ENCODE measurements around the genes STK38L and REP15.

GRCh38 chr12:26833274-26833716, 301 bp upstream of the ITPR2 start:
- PRO-cap, result bidirectional peak, plus-strand start at chr12:26833405, minus-strand start at chr12:26833193

- PRO-cap, result unidirectional peak, minus-strand start at chr12:26940156; unidirectional peak, minus-strand start at chr12:26940189
Observed at GRCh38 chr12:26939881-26940324, 1.6 kb downstream of the FGFR1OP2 start.

- PRO-cap, result no peak
Observed at GRCh38 chr12:26960378-26960934, 22.2 kb downstream of the FGFR1OP2 start.

GRCh38 chr12:27243794-27244434, at the start of gene STK38L:
Gene STK38L, plus strand, starts transcription at chr12:27244286.
- PRO-cap, result bidirectional peak, plus-strand start at chr12:27244297, minus-strand start at chr12:27244036

- PRO-cap, result no peak
Observed at GRCh38 chr12:27246748-27247025, 2.6 kb downstream of the STK38L start.

DNA sequence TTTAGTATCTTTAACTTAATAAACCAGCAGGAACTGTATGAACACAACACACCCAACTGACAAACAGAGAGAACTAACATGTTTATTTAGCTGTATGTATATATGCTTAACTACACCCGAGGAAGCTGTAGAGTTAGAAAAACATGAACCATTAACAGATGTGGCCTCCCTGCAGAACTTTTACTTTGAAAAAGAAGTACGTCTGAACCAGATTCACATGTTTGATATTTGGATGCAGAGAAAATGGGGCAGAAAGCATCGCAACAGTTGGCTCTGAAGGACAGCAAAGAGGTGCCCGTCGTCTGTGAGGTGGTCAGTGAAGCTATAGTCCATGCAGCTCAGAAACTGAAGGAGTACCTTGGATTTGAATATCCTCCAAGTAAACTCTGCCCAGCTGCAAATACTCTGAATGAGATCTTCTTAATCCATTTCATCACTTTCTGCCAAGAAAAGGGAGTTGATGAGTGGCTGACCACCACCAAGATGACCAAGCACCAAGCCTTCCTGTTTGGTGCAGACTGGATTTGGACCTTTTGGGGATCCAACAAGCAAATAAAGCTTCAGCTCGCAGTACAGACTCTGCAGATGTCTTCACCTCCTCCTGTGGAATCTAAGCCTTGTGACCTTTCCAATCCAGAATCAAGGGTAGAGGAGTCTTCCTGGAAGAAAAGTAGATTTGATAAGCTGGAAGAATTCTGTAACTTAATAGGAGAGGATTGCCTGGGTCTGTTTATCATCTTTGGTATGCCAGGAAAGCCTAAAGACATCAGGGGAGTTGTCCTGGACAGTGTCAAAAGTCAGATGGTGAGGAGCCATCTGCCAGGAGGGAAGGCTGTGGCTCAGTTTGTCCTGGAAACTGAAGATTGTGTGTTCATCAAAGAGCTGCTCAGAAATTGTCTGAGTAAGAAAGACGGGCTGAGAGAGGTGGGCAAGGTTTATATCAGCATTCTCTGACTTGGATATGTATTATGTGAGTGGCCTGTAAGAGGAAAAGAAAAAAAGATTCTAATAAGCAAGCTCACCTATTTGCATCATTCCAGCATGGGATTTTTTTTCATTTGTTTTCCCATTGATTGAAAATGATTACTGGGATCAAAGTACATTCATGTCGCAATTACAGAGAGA, at the start of gene REP15:
Gene REP15 (plus strand): TSS at position 128 of the 1,125 bp plus-strand sequence.
- PRO-cap, result no peak

GRCh38 chr12:27703589-27704287, 6.9 kb upstream of the MRPS35 start:
- PRO-cap, result no peak

DNA sequence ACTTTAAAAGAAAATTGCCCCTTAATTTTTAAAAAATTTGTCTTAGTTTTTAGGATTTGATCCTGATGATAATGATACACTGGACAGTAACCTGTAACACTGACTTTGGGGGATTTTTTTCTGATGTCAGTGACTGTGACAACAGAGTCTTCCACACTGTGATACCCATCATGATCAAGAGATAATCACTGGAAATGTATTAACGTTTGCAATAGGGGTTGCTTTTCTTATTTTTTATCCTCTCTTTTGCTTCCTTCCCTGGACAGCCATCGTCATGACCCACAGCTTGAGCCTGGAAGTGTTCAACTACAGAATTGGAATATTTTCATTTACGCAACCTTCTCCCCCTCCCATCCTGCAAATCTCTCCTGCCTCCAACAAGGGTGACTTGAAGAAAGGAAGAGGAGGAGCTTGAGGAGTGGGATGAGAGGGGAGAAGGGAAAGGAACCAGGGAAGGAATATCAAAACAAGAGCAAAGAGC, 1.5 kb upstream of the MANSC4 start:
- PRO-cap, result no peak

- PRO-cap, result no peak
Observed at GRCh38 chr12:29563561-29564261, 66.2 kb upstream of the OVCH1 start.

DNA sequence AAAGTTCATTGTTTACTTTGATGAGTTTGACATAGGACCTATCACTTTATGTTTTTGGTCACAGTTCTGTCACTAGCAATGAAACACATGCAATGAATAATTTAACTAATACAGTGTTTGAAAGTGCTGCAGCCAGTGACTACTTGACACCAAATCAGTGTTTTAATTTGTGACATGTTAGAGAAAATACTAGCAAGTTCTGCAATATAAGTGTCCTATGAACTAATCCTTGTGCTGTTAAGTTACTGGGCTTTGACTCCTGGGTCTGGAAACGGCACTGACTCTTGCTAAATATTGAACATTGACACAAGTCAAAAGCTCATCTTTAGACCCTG, 268.2 kb downstream of the IPO8 start:
- PRO-cap, result no peak

DNA sequence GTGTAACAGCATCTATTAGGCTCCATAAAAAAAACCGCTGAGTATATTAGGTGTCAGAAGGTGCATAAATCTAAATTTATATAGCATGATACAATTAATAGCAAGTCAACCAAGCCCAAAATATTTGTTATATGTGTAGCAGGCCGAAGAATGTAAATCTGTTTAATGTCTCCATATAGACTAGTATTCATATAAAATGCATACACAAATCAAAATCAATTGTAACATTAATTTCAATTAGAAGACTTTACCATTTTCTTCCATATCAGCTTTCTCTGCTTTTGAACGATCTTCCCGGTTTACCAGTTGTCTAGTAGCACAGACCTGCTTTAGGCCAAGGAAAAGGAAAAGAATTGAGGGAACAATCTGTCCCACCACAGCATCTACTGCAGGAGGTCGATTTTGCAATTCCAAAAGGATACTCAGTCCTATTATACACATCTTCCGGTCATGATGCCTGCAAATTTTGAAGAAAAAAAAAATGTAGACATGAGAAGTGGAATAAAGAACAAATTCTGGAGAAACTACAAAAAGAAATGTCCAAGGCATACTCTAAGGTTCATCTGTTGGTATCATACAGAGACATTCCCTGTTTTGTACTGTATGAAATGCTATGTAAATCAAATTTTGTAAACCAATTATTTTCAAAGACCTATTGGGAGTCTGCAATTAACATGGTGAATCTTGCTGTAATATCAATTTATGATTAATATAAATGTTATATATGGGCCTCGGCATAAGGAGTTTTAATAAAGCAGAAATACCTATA, 58.8 kb downstream of the IPO8 start:
- PRO-cap, result no peak

GRCh38 chr12:30734905-30735293, 19.9 kb downstream of the CAPRIN2 start:
- PRO-cap, result no peak

- PRO-cap, result no peak
Observed at GRCh38 chr12:30791075-30791338, 36.3 kb upstream of the CAPRIN2 start.

DNA sequence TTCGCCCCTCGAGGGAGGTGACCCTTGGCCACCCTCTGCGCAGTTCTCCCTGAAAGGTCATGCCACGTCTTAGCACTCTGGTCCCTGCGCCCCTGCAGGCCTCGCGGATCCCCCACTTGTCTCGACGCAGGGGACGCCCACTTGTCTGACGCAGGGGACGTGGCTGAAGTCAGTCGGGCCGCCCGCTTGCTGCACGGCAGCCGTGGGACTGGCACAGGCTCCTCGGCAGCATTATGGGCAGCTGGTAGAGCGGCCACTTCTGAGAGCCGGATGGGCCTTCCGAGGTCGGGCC, 40.7 kb upstream of the CAPRIN2 start:
- PRO-cap, result no peak

GRCh38 chr12:30945863-30946250, 19.3 kb downstream of the TSPAN11 start:
- PRO-cap, result no peak

- PRO-cap, result no peak
Observed at GRCh38 chr12:31074611-31074985, 938 bp downstream of the DDX11 start.

- PRO-cap, result no peak
Observed at GRCh38 chr12:31162925-31163178, 89.2 kb downstream of the DDX11 start.

GRCh38 chr12:31321888-31322447, 4.0 kb downstream of the SINHCAF start:
- PRO-cap, result no peak

GRCh38 chr12:31620104-31620866, 29.3 kb upstream of the DENND5B start:
- PRO-cap, result no peak

GRCh38 chr12:31660165-31660457, 623 bp downstream of the ETFBKMT start:
- PRO-cap, result no peak

Measured in pulmonary lymph node (tissue), 1 donor.